Right ventricle myocardium (tissue), 1 donor: ENCODE results near the gene DBX1.

DNA sequence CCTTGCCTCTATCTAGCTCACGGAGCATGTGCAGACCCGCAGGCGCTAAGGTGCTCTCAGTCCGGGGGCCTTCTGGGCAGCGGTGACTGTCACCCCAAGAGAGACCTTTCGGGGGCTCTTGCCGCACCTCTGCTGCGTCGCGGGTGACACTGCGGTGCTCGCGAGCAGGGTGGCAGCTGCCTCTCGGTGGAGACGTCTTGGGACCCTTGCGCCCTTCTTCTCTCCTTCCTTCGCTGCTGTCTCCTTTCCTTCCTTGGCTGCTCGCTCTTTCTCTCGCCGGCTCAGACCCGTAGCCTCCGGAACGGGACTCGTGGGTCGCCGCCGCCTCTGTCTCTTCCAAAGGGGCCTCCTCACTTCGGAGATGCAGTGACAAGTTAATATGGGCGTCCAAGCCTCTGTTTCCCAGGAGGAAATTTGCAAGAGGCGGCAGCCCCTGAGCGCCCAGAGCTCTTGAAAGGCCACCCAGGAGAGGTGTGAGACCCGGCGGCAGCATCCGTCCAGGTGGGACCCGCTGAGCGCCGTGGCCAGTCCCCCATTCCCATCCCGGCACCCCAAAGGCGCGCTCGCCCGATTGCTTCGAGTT, 416 bp downstream of the NAV2 start:
- PRO-cap, 2 experiments: no peak in any of the 2 experiments

- PRO-cap, 2 experiments: no peak in any of the 2 experiments
Measured at GRCh38 chr11:19753481-19753850, 40.8 kb downstream of the NAV2 start.

- PRO-cap, 2 experiments: no peak in any of the 2 experiments
Measured at GRCh38 chr11:19958383-19958955, 201.8 kb downstream of the DBX1 start.

- PRO-cap, 2 experiments: no peak in any of the 2 experiments
Measured at GRCh38 chr11:20013352-20014232, 146.7 kb downstream of the DBX1 start.

GRCh38 chr11:20079901-20080451, 80.3 kb downstream of the DBX1 start:
- PRO-cap, 2 experiments: no peak in any of the 2 experiments

DNA sequence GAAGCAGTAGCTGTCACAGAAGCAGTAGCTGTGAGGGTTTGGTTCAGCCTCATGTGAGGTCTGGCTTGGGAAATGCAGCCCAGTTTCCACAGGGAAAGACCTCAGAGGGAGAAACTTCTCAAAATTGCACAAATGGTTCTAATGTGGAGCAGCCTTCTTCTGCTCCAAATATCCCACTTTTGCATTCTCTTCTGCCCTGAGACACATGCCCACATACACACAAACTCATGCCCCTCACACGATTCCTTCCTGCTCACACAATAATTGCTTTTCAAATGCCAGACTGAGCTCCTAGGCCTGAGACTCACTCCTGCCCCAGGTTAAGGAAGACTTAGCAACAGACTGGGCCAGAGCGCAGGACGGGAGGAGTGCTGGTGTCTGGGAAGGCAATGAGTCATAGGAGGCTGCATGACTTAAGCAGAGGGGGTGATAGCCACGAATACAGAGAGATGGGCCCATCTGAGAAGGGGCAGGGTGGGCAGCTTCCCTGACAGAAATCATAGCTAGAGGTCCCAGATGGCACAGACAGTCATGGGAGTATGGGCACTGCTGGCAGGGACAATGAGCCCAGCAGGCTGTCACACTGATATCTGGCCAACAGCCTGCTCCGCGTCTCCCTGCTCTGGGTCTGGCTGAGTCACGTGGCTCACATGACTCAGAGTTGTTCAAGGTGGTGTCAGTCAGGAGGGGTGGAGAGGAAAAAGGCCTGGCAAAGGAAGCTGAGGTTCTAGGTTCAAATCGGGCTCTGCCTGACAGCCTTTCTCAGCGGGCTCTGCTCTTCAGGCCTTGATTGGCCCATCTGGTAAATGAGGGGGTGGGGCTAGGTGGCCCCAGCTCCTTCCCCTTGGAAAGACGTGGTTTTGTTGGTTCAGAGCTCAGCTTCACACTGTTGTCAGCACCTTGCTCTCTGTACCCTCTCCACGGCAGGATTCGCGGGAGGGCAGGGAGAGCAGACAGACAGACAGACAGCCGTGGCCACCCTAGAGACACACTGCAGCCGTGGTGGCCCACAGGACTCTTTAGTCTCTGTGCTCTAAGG, 48.0 kb downstream of the DBX1 start:
- PRO-cap, 2 experiments: peak in 2 of 2 experiments; most common plus-strand start position 649 of the sequence (in 1); most common minus-strand start position 618 of the sequence (in 2)

- PRO-cap, 2 experiments: no peak in any of the 2 experiments
Measured at GRCh38 chr11:20160176-20160651, at the start of gene DBX1. Gene DBX1 (minus strand): TSS chr11:20160475.

DNA sequence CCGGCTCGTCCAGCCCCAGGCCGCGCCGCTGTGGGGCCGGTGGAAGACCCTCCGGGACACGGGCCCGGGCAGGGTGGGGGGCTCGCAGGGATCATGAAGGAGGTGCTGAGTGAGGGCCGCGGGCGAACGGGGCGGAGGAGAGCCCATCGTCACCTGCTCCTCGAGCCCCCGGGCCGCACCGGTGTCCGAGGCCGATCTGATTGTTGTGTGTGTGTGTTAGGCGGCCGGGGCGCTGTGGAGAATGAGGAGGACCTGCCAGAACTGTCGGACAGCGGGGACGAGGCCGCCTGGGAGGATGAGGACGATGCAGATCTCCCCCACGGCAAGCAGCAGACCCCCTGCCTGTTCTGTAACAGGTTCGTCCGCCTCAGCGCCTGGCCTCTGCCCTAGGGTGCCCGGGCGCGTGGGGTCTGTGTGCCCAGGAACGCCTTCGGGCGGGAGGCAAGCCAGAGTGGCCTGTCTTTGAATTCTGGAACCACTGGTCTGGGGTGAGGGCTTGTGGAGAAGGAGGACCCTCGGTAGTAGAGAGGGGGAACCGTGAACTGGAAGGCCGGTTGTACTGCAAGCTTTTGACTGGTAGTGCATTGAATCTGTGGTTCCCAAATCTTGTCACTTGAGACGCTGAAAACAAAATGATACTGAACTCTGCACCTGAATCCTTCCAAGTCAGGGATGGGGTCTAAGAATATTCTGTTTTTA, 432 bp downstream of the PRMT3 start:
- PRO-cap, 2 experiments: peak in 2 of 2 experiments; most common plus-strand start position 264 of the sequence (in 2); most common minus-strand start position 209 of the sequence (in 1)

GRCh38 chr11:20483952-20484584, 96.6 kb downstream of the PRMT3 start:
- PRO-cap, 2 experiments: no peak in any of the 2 experiments

DNA sequence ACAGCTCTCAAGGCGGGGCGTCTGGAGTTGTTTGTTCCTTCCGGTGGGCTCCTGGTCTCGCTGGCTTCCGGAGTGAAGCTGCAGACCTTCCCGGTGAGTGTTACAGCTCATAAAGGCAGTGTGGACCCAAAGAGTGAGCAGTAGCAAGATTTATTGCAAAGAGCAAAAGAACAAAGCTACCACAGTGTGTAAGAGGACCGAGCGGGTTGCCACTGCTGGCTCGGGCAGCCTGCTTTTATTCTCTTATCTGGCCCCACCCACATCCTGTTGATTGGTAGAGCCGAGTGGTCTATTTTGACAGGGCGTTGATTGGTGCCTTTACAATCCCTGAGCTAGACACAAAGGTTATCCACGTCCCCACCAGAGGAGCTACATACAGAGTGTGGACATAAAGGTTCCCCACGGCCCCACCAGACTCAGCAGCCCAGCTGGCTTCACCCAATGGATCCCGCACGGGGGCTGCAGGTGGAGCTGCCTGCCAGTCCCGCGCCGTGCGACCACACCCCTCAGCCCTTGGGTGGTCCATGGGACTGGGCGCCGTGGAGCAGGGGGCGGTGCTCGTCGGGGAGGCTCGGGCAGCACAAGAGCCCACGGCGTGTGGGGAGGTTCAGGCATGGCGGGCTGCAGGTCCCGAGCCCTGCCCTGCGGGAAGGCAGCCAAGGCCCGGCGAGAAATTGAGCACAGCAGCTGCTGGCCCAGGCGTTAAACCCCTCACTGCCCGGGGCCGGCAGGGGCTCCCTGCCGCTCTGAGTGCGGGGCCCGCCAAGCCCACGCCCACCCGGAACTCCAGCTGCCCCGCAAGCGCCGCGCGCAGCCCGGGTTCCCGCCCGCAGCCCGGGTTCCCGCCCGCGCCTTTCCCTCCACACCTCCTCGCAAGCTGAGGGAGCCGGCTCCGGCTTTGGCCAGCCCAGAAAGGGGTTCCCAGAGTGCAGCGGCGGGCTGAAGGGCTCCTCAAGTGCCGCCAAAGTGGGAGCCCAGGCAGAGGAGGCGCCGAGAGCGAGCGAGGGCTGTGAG, 439.9 kb upstream of the ANO5 start:
- PRO-cap, 2 experiments: no peak in any of the 2 experiments

GRCh38 chr11:24648954-24649282, 152.1 kb downstream of the LUZP2 start:
- PRO-cap, 2 experiments: no peak in any of the 2 experiments

GRCh38 chr11:27379213-27380558, 16.7 kb upstream of the CCDC34 start:
- PRO-cap, 2 experiments: no peak in any of the 2 experiments

DNA sequence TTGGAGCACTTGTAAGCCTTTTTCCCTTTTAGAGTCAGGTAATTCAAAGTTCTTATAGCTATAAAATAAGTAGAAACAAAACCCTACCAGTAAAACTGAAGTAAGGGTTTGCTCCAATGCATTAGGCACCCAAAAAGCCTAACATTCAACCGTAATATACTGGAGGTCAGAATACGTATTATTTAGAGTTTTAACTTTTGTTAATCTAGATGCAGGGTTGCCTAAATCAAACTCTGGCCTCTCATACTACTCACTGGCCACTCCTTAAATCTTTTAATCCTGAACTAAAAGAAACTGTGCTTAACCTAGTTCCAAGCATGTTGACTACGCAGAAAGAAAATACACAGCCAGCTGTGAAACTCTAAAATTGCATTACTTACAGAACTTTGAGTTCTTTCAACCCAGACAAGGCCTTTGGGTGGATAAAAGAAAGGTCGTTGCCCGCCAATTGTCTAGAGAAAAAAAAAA, 29.1 kb upstream of the CCDC34 start:
- PRO-cap, 2 experiments: no peak in any of the 2 experiments

DNA sequence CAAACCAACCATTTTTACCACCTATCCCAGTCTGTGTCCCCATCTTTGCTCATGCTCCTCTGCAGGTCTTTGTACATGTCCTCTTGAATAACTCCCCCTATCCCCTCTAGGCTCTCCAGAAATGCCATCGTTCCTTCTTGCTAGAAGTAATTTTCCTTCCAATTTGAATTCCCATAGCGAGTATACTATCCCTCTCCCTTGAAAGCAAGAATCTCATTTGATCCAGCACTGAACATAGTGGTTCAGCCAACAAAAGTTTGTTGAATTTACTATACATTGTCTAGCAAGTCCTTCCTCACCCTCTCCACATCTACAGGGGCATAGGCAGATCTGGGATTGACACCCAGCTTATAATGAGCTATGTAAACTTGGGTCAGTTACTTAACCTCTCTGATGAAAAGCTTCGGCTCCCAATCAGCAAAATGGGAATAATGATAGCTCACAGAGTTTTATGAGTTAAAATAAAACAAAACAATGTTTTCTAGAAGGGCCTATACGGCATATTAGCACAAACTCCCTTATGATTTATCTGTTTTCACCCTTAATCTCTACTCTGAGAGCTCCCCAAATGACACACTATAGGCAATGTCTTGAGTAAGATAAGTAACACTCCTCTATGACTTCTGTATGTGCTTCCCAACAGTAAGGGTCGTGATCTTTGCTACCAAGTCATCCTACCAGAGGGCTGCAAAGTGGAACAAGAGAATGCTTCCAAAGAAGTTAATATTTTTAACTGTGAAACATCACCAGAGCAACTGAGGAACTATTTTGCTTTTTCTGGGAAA, 43.2 kb upstream of the CCDC34 start:
- PRO-cap, 2 experiments: no peak in any of the 2 experiments

- PRO-cap, 2 experiments: no peak in any of the 2 experiments
Measured at GRCh38 chr11:27467941-27468958, 4.3 kb downstream of the LGR4 start.

DNA sequence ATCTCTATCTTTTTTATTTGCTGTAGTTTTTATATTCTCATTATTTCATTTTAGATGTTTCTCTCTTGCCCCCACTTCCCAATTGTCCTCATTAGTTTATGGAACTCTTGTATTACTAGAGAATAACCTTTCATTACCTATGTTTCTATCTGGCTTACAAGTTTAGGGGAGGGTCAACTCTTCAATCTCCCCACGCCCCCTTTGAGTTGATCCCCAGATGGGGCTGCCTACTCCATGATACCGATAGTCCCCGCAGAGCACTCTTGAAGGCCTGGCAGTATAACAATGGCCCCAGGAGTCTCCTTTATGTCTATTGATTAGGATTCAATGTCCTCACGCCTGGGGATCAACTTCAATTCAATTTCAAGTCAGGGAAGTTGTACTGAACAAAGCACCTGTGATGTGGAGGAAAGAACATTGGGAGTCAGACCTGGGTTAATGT, 520.2 kb downstream of the METTL15 start:
- PRO-cap, 2 experiments: no peak in any of the 2 experiments

DNA sequence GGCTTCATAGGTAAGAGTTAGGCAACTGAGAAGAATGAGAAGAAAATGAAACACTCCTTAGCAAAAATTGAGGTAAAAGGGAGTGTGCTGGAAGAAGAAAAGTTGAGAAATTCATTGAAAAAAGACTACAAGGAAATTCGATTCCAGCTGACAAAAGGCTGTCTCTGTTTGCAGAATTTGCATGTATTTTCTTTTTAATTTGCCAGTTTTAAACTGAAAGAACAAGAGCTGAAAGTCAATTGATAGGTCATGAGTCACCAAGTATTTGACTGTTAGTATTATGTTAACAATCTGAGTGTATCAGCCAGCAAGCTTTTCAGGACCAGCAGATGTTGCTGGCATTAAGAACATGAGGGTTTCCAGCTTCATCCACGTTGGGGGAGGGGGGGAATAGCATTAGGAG, 726.6 kb downstream of the METTL15 start:
- PRO-cap, 2 experiments: no peak in any of the 2 experiments

GRCh38 chr11:28836029-28836995, 728.1 kb downstream of the METTL15 start:
- PRO-cap, 2 experiments: no peak in any of the 2 experiments

GRCh38 chr11:30478841-30479402, 107.2 kb downstream of the MPPED2 start:
- PRO-cap, 2 experiments: peak in 1 of 2 experiments; most common plus-strand start chr11:30479250 (in 1); most common minus-strand start chr11:30479107 (in 1)

GRCh38 chr11:30487075-30487586, 99.0 kb downstream of the MPPED2 start:
- PRO-cap, 2 experiments: no peak in any of the 2 experiments